Cerebral cortex (tissue), 2 donors: ENCODE measurements around a stretch of chr1.

GRCh38 chr1:46820318-46821386 is 21.8 kb downstream of the CYP4B1 start:
- PRO-cap, 2 experiments, result no peak in any of the 2 experiments

DNA sequence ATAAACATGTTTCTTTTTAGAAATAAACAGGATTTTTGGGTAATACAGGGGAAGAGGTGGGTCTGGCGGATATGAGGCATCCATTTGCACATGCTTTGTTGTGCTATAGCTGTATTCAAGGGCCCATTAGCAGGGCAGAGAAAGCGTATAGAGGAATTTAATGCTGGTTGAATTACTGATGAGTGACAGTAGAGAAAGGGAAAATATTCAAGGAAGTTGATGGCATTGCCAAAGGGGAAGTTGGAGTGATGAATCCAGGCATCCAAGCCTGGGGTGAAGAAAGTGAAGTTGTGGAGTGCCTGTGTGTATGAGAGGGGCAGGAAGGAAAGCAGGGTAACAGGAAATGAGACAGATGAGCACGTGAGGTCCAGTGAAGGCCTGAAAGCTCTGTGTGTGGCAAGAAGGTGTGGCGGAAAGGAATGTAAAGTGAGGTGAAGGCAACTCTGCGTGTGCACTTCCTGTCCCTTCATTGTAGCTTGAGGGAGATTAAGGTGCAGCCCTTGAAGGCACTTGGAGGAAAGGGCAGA is 58.6 kb downstream of the CYP4B1 start:
- PRO-cap, 2 experiments, result no peak in any of the 2 experiments

- PRO-cap, 2 experiments, result no peak in any of the 2 experiments
These were observed 19.5 kb upstream of the CYP4X1 start for GRCh38 chr1:47003950-47004445.

DNA sequence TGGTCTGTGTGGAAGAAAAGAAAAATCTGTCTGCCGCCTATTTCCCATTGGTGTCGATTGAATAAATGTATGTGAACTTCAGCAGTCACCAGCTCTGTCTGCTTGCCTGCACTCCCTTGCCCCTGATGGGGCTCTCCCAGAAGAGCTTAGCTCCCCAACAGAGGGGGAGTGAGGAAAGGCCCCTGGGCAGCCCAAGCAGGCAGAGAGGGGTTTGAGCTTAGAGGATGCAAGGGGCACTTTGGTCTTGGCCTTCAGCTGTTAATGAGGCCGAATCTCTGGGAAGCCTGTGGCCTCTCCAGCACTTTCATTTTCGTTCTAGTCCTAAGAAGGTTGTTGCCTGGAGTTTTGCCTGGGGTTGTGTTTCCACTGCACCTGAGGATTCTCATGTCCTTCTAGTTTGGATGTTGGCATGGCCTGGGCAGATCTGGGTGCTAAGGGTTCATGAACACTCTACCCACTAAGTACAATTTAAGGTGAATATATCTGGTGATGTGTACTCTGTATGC is 2.8 kb downstream of the FOXD2 start:
- PRO-cap, 2 experiments, result no peak in any of the 2 experiments

GRCh38 chr1:47508967-47509671 is 71.3 kb downstream of the FOXD2 start:
- PRO-cap, 2 experiments, result no peak in any of the 2 experiments

- PRO-cap, 2 experiments, result peak in 1 of 2 experiments; most common plus-strand start chr1:47533717 (in 1); most common minus-strand start chr1:47533749 (in 1)
These were observed 95.6 kb downstream of the FOXD2 start for GRCh38 chr1:47533430-47533863.

GRCh38 chr1:47708883-47709903 is 271.3 kb downstream of the FOXD2 start:
- PRO-cap, 2 experiments, result peak in 1 of 2 experiments; most common plus-strand start chr1:47709785 (in 1); most common minus-strand start chr1:47709571 (in 1)

DNA sequence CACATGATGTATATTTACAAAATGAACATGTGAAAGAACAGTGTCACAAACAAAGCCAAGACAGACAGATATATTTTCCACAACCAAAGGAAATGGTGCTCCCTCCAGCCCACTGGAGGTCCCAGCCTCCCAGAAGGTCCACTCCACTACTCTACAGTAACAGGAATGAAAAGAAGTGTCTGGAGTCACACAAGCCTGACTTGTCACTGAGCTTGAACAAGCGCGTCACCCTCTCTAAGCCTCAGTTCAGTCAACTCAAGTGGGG is 121.3 kb downstream of the TRABD2B start:
- PRO-cap, 2 experiments, result no peak in any of the 2 experiments

DNA sequence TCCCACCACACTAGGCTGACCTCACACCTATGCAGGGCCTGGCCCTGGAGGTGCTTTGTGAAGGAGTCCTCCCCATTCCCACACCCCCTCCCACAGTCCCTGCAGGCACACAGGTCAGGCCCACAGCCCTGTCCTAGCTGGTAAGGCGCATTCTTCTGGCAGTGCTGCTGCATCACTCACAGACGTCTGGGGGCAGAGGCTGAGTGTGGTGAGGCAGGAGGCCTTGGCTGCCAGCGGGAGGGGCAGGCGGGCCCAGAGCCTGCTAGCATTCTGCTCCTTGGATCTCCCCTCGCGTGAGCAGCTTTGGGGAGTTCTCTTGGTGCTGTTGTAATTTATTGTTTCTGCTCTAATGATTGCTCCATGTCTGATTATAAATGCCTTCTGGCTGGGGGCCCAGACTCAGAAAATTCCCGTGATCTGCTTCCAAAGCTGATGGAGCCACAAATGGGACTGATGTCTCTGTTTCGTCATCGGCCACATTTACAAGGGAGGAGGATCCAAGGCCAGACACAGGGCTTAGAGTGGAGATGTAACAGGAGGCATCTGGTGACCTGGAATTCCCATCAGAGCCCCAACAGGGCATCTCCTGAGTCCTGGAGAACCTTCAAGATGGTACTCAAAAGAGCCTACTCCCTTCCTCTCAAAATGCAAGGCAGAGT is 62.8 kb downstream of the TRABD2B start:
- PRO-cap, 2 experiments, result no peak in any of the 2 experiments

- PRO-cap, 2 experiments, result no peak in any of the 2 experiments
These were observed 16.3 kb downstream of the TRABD2B start for GRCh38 chr1:47980720-47981471.

GRCh38 chr1:47984104-47984586 is 13.0 kb downstream of the TRABD2B start:
- PRO-cap, 2 experiments, result no peak in any of the 2 experiments

DNA sequence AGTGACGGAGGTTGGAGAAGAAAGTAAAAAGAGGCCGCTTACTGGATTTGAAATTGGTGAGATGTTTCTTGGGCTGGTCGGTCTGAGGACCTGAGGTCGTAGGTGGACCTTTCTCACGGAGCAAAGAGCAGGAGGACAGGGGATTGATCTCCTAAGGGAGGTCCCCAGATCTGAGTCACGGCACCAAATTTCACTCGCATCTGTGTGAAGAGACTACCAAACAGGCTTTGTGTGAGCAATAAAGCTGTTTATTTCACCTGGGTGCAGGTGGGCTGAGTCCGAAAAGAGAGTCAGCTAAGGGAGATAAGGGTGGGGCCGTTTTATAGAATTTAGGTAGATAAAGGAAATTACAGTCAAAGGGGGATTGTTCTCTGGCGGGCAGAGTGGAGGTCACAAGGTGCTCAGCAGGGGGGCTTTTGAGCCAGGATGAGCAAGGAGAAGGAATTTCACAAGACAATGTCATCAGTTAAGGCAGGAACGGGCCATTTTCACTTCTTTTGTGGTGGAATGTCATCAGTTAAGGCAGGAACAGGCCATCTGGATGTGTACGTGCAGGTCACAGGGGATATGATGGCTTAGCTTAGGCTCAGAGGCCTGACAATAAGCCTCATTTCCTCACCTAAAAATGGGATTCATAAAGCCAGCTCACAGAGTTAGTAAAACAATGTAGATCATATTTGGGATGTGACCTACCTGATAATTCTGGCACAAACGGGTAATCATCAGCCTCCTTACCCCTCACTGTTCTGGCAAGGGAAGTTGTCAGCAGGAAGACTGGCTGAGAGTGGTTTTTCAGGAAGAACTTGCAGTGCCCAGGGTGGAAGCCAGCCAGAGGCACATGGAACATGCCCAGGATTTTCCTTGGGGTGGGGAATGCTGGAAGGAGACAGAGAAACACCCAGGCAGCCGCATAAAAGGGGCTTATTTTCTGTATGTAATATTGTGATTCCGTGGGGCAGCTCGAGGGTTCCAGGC is 8.0 kb upstream of the SLC5A9 start:
- PRO-cap, 2 experiments, result no peak in any of the 2 experiments

DNA sequence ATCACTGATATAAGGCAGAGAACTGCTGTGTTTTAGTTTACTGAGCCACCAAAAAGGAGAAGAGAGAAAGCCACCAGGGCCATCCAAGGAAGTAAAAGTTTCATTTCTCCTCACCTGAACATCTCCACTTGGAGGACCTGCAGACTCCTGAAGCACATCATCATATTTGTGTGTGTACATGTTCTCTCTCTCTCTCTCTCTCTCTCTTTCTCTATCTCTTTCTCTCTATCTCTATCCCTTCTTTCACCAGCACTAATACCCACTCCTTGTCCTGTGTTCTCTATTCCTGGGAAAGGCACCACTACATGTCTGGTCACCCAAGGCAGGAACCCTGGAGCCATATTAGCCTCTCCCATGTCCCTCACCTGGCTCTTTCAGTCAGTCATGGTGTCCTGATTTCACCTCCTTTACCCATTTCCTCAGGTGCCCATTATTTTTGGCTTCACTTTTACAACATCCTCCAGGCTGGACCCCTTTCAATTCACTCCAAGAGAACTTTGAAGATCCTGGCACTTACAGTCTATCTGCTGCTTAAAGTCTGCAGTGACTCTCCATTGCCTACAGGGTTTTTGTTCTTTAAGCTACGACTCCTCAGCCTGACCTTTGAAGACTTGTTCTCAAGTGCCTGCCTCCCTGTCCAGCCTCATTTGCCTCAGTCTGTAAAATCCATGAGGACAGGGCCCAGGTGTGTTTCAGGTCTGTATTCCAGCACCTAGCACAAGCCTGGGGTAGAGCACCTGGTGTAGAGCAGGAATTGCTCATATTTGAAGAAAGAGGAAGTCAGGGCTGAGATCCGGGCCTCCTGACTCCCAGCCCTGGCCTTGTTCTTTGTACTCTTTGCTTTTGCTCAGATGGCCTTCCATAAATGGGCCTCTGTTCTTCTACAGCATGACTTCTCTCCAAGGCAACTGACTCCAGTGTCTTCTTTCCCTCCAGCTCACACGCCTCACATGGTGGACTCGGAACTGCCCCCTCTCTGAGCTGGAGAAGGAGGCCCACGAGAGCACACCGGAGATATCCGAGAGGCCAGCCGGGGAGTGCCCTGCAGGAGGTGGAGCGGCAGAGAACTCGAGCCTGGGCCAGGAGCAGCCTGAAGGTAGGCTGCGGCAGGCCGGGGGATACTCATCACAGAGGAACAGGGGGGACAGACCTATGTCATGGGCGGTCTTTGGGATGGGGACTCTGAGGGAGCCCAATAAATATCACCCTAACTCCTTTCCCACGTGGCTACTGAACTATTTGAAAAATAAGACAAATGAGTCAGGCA is 19.4 kb downstream of the SLC5A9 start:
- PRO-cap, 2 experiments, result no peak in any of the 2 experiments

DNA sequence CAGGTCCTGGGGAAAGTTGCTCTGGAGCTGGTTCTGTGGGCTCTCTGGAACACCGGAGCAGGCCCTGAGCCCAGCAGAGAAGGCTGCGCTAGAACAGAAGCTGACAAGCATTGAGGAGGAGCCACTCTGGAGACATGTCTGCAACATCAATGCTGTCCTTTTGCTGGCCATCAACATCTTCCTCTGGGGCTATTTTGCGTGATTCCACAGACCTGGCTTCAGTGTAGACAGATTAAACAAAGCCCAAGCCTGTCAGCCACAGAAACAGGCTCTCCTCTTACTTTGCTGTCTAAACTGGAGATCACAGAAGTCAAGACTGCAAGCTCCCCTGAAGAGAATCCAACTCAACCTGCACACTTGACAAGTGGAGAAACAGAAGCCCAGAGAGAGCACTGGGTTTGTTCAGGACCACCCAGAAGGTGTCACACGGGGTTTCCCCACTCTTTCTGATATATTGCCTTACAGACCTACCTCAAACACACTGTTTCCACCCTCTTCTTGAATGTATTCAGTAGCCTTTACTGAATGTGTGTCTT is 24.9 kb downstream of the SLC5A9 start:
- PRO-cap, 2 experiments, result no peak in any of the 2 experiments

GRCh38 chr1:48409385-48409840 is 62.6 kb downstream of the SPATA6 start:
- PRO-cap, 2 experiments, result no peak in any of the 2 experiments

DNA sequence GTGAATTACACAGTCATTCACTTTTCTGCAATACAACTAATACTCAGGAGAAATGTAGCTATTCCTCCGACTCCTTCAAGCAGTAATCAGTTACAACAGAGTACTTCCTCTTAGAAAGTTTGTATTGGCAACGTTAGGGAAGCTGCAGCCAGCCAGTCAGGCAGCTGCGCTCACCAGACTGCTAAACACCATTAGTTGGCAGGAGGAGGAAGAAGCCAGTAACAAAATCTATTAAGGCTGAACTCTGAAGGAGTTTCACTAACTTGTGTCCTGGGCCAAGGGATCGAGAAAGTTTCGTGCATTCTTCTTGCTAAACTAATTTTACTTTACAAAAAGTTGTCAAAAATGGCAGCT is 1.9 kb downstream of the SPATA6 start:
- PRO-cap, 2 experiments, result peak in 1 of 2 experiments; most common plus-strand start position 191 of the sequence (in 1); most common minus-strand start position 84 of the sequence (in 1)

GRCh38 chr1:48472323-48472654 is 285 bp upstream of the SPATA6 start:
- PRO-cap, 2 experiments, result peak in 1 of 2 experiments; most common plus-strand start chr1:48472389 (in 1)

DNA sequence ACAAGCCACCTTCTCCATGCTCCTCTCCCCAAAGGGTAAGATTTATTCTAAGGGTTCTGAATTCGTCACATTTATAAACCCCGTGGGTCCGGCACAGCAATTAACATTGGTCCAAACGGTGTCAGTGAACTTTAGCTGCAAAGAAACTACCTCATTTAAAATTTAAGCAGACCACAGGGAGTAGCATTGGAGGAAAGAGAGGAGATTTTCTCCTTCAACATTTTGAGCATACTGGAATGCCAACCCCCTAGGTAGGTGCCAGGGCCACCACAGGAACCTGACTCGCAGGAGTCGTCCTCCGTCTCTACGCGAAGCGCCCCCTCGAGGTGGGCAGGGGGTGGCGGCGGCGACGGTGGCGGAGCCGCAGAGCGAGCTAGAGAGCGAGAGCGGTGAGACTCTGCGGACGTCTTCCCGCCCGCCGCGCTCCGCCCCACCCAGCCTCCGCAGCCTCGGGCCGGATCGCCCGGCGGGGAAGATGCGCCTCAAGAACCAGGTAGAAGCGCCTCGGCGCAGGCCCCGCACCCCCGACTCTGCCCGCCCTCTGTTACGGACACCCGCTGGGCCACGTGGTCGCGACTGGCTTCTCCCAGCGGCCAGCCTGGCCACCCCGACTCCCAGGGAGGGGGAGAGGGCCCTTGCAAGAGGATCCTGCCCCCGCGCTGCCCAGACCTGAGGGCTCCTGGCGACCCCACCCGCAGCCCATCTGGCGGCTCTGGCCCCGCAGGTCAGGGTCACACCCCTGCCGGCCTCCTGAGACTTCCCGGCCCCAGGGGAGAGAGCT is 24.1 kb upstream of the AGBL4 start:
- PRO-cap, 2 experiments, result no peak in any of the 2 experiments

GRCh38 chr1:50109342-50110121 is 812 bp downstream of the ELAVL4 start:
- PRO-cap, 2 experiments, result peak in 1 of 2 experiments; most common plus-strand start chr1:50109807 (in 1); most common minus-strand start chr1:50109661 (in 1)

DNA sequence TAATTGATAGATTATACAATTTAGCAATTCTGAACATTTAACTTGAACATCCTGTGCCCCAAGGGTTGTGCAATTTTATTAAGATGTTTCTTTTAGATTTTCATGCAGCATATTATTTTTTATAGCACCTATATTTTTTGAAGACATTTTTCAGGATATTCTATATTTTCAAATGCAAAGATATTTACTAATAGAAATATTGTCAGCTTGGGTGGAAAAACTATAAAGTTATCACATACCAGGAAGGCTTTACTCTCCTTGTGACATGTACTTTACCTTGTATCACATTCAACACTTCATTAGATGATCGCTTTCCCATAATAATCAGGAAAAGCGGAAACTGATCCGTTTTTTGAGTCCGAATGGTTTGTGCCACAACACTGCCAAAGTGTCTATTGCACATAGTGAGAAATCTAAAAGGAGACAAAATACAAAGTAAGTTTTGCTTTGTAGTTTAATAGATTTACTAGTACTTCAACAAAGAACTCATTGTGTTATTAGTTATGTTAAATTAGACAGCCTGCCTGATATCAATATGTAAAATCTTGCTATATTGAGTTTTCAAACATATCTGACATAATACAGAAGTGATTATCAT is 116.2 kb upstream of the DMRTA2 start:
- PRO-cap, 2 experiments, result no peak in any of the 2 experiments